Measurements from ENCODE around the gene HIC1.

DNA sequence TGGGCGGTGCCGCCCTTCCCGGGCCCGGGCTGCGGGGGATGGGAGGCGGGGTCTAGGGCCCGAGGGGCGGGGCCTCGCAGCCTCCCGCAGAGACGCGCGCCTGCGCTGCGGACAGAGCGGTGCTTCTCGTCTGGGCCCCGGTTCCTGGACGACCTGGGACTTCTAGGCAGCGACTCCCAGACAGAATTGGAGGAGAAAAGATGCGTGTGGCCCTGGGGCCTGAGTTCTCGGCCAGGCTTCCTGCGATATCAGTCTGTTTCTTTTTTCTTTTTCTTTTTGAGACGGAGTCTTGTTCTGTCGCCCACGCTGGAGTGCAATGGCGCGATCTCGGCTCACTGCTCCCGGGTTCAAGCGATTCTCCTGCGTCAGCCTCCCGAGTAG lies 328 bp upstream of the CRK start:
- PRO-cap: bidirectional peak, plus-strand start at position 89 of the sequence, minus-strand start outside the sequence
- RAMPAGE, long total RNA: no peak

GRCh38 chr17:1493038-1493936 lies 801 bp upstream of the MYO1C start:
- PRO-cap: unidirectional peak, minus-strand start at chr17:1493306
- RAMPAGE, long total RNA: no peak

GRCh38 chr17:1580868-1581245 lies 18.3 kb upstream of the PITPNA start:
- PRO-cap: no peak
- RAMPAGE, long total RNA: no peak

GRCh38 chr17:1628210-1628751 lies 353 bp downstream of the SLC43A2 start:
- PRO-cap: bidirectional peak, plus-strand start at chr17:1628522, minus-strand start at chr17:1628416
- RAMPAGE, long total RNA: no peak

DNA sequence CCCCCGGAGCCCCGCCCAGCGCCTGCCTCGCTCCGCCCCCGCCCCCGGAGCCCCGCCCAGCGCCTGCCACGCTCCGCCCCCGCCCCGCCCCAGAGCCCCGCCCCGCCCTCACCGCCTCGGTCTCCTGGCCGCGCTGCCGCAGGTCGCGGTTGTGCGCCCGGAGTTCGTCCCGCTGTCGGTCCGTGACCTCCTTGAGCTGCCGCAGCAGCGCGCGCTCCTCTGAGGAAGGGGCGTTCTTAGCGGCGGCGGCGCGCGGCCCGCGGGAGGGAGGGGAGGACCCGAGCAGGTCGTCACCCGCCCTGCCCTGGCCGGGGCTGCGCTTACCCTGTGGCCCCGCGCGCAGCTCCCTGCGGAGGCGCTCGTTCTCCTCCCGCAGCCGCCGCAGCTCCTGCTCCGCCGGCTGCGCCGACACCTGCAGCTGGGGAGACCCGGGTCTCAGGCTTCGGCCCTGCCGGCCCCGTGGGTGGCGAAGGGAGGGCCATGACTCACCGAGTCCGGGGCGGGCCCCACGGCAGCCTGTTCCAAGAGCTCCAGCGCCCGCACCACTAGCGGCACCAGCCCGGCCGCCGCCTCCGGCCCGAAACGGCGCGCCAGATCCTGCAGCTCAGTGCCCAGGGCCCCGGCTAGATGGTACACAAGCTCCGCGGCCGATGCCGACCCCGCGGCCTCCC lies 443 bp downstream of the RILP start:
- PRO-cap: bidirectional peak, plus-strand start at position 149 of the sequence, minus-strand start outside the sequence; bidirectional peak, plus-strand start at position 519 of the sequence, minus-strand start at position 389 of the sequence
- RAMPAGE, long total RNA: no peak

DNA sequence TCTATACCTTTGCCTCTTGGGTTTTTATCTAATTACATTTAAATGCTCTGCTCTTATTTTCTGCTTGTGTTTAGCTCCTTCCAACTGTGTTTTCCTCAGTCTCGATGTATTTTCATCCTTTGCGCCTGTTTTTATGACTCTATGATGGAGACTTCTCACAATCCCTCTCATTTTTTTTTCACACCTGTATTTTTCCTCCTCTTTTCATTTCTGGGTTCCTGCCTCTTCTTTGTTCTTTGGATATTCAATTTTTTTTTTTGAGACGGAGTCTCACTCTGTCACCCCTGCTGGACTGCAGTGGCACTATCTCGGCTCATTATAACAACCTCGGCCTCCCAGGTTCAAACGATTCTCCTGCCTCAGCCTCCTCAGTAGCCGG lies 5.7 kb downstream of the TLCD2 start:
- PRO-cap: no peak
- RAMPAGE, long total RNA: no peak

GRCh38 chr17:1744608-1745737 lies 2.3 kb downstream of the SERPINF2 start:
- PRO-cap: no peak
- RAMPAGE, long total RNA: no peak

DNA sequence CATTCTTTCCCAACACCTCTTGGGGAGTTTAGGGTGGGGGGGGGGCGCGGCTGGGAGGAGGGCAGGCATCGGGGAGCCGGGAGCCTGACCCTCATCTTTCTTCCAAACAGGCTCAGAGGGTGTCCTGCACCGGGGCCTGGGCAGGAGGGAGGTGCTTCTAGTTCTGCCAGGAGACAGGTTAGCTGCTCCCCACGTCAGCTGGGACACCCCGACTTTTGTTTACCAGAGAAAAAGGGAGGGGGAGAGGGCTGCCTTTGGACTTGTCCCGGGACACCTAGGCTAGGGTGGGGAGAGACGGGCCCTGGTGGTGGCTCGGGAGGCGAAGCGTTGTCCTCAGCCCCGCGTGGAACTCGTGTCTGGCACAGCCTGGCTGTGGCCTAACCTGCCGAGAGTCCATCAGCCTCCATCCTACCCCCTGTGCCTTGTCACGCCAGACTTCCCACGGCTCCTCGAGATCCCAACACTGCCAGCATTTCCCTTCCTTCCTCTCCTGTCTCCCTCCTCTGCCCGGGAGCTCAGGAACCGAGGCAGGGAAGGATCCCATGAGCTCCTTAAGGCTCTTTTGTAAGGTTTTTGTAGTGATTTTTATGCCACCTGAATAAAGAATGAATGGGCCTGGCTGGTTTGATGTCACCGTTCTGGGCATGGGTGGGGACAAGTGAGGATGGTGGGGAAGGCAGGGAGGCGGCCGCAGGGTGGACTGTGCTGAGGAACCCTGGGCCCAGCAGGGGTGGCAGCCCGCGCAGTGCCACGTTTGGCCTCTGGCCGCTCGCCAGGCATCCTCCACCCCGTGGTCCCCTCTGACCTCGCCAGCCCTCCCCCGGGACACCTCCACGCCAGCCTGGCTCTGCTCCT lies 7.0 kb upstream of the SERPINF1 start:
- PRO-cap: no peak
- RAMPAGE, long total RNA: no peak

- PRO-cap: no peak
- RAMPAGE, long total RNA: no peak
Observed at GRCh38 chr17:1871697-1872295, 42.0 kb downstream of the RPA1 start.

DNA sequence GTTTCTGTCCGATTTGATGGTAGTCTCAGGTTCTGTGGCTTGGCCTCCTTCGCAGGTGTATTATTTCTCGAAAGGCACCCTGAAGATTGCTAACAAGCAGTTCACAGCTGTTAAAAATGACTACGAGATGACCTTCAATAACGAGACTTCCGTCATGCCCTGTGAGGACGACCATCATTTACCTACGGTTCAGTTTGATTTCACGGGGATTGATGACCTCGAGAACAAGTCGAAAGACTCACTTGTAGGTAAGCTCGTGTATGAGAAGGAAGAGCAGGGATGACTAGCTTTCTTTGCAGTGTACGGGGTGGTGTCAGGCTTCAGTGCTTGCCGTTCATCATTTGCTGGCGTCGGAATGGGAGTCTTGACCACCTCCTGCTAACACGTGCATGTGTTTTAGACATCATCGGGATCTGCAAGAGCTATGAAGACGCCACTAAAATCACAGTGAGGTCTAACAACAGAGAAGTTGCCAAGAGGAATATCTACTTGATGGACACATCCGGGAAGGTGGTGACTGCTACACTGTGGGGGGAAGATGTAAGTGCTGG lies 49.4 kb downstream of the RPA1 start:
- PRO-cap: no peak
- RAMPAGE, long total RNA: no peak

DNA sequence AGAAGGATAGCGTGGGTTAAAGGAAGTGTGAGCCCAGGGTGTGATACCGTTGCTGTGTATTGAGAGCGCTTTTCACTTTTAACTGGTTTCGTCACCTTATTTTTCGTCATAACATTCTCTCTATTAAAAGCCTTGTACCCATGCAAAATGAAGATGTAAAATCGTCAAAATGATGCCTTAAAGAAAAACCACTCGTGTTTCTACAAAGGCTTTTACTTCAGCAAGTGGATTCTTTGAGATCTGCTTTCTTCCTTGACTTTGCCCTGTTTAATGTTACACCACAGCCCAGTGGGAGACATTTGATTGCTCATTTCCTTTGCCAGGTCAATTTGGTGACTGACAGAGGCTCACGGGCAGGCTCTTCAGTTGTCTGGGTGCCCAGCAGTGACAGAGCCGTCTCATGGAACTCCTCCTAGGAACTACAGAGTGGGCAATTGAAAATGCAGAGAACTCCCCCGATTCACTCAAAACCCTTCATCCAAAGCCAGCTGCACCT lies 61.2 kb downstream of the RPA1 start:
- PRO-cap: no peak
- RAMPAGE, long total RNA: no peak

DNA sequence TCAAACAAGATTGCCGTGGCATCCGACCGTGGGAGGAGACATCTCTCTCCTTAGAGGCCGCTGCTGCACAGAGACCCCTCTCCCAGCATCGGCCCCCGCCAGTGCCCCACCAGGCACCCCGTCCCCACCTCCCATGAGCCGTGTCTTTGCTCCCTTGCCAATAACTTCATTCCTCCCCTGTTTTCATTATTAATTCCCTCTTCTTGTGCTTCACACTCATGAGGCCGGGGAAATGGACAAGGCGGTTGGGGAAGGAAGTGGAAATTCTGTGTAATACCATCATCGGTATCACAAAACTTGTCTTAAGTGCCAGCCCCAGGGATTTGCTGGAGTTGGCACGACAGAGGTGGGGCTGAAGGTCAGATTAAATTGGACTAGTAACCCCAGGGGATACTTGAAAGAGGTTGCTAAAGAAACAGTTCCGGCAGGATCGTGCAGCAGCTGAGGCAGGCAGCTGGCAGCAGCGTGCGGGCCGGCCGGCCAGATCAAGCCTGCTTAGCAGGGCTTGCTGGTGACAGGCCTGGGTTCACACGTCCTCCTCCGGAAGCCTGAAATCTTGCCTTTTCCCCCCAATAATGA lies 66.8 kb downstream of the RTN4RL1 start:
- PRO-cap: no peak
- RAMPAGE, long total RNA: no peak

DNA sequence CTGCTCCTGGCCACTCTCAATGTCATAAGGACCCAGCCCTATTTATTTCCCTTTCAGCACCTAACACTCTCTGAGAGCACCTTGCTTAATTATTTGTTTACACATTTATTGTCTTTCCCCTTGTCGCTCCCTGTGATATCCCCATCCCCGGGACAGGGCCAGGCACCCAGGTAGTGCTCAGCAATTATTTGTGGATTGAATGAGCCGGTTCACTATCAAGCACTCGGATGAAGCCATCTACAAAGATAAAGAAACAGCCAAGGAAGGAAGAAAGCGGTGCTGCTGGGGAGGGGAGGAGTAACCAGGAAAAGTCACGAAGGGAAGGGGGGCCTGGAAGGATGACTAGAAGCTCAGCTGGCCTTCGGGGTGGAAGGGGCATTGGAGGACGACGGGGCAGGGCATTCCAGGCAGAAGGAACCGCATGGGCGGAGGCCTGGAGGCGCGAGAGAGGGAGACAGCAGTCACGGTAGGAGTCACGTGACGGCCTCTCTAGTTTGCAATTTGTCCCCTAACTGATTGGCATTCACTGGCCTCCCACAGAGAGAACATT lies 64.1 kb downstream of the RTN4RL1 start:
- PRO-cap: no peak
- RAMPAGE, long total RNA: no peak

DNA sequence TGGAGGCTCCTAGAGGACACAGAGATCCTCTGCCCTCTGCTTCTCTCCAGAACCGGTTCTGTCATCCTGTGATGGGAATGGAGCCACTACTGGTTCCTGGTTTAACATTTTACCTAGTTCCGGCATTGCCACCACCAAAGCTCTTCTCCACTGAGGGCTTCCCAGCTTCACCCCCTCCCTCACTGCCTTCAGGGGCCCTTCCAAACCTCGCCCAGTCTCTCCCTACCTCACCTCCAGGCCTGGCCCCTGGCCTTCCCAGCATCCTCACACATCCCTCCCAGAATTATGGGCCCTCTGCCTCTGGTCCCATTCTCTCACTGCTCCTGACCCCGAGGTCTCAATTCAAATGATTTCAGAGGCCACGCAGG lies 58.5 kb downstream of the RTN4RL1 start:
- PRO-cap: no peak
- RAMPAGE, long total RNA: no peak

GRCh38 chr17:1996675-1996993 lies 28.5 kb downstream of the RTN4RL1 start:
- PRO-cap: no peak
- RAMPAGE, long total RNA: no peak

DNA sequence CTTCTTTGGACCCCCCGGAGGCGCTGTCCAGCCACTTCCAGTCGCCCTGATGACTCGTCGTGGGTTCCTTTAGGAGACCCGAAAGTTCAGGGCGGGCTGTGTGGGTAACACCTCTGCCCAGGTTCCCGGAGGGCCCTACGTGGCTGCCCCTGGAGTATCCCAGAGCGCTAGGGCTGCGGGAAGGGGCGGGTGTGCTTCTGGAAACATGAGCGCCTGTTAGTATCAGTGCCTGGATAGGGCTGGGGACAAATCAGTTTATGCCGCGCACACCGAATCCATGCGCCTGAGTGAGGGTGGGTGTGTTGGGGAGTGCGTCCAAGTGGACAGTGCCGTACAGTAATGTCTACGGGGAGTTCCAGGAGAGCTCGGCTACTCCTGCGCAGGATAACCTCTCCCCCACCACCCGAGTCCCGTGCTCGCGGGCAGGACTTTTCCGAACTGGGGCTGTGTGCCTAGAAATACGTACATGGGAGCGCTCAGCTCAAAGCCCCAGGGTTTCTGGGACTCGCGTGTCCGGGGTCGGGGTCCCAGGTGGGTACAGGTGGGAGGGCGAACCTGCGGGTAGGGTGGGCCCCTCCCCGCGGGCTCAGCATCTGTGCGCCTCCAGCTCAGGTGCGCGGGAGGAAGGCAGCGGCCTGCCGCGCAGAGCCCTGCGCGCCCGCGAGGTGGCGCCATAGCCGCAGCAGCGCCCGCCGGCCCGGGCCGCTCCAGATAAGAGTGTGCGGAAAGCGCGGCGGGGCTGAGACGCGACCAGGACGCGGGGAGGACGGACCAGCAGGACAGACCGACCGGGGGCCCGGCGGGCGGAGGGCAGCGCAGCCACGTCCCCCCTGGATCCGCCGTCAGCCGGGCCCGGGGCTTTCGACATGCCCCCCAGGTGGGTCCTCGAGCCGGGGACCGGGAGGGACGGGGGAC lies at the start of gene HIC1:
HIC1 (plus strand) TSS at position 742 of the 915 bp plus-strand sequence.
- PRO-cap: unidirectional peak, plus-strand start at position 742 of the sequence
- RAMPAGE, long total RNA: no peak

- PRO-cap: no peak
- RAMPAGE, long total RNA: no peak
Observed at GRCh38 chr17:2068488-2069170, 13.7 kb downstream of the HIC1 start.

DNA sequence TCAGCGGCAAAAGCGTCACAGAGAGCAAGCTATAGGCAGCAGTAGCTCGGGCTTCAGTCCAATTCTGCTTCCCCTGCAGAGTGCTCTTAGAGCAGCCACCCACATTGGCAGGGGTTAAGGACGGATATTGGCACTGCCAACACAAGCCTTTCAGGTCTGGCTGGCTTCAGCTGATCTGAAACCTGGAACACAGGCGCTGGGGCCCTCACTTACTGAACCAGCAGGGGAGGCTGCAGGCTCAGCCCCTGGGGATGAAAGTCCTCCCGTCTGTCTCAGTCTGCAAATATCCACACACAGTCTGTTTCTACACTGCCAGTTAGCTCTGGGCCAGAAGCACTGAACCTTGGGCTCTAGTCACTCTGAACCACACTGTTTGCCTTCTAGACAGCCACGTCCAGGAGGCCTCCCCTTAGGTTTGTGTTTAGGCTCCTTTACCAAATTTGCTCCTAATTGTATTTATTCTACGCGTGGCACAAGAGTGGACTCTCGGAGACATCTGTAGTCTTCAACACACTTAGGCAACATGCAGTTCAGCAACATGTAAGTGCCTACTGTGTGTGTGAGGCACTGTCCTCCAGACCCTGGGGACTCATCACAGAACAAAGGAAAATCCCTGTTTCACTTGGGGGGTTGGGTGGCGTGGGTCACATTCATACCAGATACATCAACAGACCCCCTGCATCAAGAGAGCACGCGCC lies 40.2 kb downstream of the HIC1 start:
- PRO-cap: no peak
- RAMPAGE, long total RNA: no peak

- PRO-cap: bidirectional peak, plus-strand start at chr17:2181804, minus-strand start at chr17:2181686
- RAMPAGE, long total RNA: no peak
Observed at GRCh38 chr17:2181203-2182216, 122.1 kb downstream of the SMG6 start.

DNA sequence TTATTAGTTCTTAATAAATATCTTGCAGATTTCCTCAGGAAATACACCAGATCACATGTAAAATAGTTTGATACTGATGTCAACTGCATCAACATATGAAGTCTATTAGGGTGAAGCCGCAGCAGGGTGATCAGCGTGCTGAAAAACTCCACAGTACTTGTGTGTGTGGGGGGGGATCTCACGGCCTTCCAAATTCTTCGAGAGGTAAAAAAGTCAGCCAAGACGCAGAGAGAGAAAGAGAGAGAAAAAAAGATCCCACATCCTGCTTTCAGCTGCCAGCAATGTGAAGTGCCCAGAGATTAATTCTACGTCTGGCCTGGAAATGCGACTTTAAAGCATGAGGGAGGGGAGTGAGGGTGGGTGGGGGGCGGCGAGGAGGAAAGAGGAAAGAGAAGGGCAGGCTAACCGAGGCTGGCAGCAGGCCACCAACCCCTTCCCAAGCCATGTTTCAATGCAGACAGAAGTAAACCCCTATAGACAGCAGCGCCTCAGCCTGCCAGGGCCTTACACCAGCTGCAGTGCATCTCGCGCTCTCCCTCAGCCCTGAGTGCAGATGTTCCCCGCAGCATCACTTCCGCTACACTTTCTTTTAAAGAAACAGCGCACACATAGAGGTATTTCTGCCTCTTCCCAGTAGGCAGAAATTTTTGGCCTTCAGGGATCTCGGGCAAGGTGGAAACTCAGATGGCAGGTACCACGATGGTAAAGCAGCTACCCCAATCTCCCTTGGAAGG lies 87.9 kb downstream of the SMG6 start:
- PRO-cap: unidirectional peak, minus-strand start at position 549 of the sequence
- RAMPAGE, long total RNA: no peak